ENCODE results near the genes GJA8 and VPS45.

- PRO-cap: no peak
- RAMPAGE, long total RNA, 4 experiments: no peak in any of the 4 experiments
Measured at GRCh38 chr1:147833040-147833750, 69.4 kb upstream of the GJA8 start.

DNA sequence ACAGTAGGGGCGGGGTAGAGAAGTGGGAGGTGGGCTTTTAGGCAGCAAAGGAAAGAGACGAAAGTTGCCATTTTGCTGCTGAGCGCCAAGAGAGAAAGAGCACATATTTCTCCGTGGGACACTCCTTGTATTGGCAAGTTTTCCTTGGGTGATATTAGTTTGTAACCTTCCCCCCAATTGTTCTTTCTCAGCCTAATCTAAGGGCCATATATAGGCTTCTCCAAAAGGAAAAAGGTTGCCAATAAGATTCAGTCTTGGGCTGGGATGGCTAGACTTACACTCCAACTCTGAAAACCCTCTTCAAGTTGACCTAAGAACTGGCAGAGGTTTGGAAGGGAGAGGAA is at the start of gene GJA8:
Gene GJA8 (plus strand): TSS at position 67 of the 344 bp plus-strand sequence.
- PRO-cap: no peak
- RAMPAGE, long total RNA, 4 experiments: no peak in any of the 4 experiments

GRCh38 chr1:148150148-148150506 is 2.0 kb downstream of the NBPF11 start:
- PRO-cap: no peak
- RAMPAGE, long total RNA, 4 experiments: no peak in any of the 4 experiments

- PRO-cap: no peak
- RAMPAGE, long total RNA, 4 experiments: no peak in any of the 4 experiments
Measured at GRCh38 chr1:148155286-148156312, 3.5 kb upstream of the NBPF11 start.

DNA sequence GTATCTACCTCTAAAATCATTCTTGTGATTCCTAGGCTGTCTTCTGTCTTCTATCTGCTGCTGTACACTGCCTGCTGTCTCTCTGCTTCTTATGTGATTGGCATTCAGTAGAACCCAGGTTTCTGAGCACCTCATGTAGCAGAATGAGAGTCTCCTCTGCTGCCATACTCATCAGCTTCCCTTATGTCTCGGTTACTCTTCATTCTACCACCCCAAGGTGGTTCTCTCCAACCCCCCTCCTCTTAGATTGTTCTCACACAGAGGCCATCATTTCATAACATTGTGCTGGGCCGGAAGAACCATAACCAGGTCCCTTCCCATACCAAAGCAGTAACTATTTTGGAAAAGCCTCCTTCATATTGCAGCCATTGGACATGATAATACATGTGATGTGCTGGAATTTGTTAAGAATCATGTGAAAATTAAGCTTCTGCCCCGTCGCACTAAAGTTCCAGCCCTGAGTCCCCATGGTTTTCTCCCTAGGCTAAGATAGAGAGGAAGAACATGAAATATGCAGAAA is 54.9 kb downstream of the PPIAL4G start:
- PRO-cap: no peak
- RAMPAGE, long total RNA, 4 experiments: start-site peak on the minus strand in 2 of 4 experiments, centred at positions 291 to 295 of the sequence, 14 to 25 reads per replicate

GRCh38 chr1:148458178-148458916 is 24.8 kb downstream of the PPIAL4G start:
- PRO-cap: no peak
- RAMPAGE, long total RNA, 4 experiments: no peak in any of the 4 experiments

GRCh38 chr1:148916714-148917334 is 72.6 kb downstream of the PDE4DIP start:
- PRO-cap: no peak
- RAMPAGE, long total RNA, 4 experiments: no peak in any of the 4 experiments

GRCh38 chr1:148952741-148953326 is 108.6 kb downstream of the PDE4DIP start:
- PRO-cap: no peak
- RAMPAGE, long total RNA, 4 experiments: no peak in any of the 4 experiments

- PRO-cap: unidirectional peak, minus-strand start at chr1:149162944
- RAMPAGE, long total RNA, 4 experiments: no peak in any of the 4 experiments
Measured at GRCh38 chr1:149162775-149163020, 59.3 kb upstream of the NBPF9 start.

DNA sequence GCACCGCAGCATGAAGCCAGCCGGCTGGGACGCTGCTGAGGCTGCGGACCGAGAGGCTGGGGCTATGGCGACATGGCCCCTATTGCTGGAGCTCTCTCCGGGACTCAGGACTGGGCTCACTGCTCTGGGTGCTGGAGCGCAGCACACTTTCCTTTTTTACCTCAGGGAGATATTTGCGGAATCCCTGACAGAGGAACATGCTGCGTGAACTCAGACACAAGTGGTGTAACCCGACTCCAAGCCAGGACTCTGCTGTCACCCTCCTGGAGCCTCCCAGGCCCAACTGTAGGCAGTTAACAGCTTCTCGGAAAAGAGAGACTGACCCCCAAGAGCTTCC is 137.2 kb upstream of the NBPF9 start:
- PRO-cap: no peak
- RAMPAGE, long total RNA, 4 experiments: no peak in any of the 4 experiments

DNA sequence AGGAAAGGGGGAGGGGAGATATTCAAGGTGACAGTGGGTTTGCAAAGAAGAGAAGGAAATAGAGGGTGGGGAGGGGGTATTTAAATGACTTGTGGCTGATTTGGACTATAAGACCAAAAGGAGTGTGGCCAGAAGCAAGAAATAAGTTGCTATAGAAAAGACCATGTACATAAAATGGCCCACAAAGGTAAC is 137.5 kb upstream of the NBPF9 start:
- PRO-cap: no peak
- RAMPAGE, long total RNA, 4 experiments: no peak in any of the 4 experiments

- PRO-cap: no peak
- RAMPAGE, long total RNA, 4 experiments: no peak in any of the 4 experiments
Measured at GRCh38 chr1:149841656-149842421, 711 bp downstream of the H2AC18 start.

DNA sequence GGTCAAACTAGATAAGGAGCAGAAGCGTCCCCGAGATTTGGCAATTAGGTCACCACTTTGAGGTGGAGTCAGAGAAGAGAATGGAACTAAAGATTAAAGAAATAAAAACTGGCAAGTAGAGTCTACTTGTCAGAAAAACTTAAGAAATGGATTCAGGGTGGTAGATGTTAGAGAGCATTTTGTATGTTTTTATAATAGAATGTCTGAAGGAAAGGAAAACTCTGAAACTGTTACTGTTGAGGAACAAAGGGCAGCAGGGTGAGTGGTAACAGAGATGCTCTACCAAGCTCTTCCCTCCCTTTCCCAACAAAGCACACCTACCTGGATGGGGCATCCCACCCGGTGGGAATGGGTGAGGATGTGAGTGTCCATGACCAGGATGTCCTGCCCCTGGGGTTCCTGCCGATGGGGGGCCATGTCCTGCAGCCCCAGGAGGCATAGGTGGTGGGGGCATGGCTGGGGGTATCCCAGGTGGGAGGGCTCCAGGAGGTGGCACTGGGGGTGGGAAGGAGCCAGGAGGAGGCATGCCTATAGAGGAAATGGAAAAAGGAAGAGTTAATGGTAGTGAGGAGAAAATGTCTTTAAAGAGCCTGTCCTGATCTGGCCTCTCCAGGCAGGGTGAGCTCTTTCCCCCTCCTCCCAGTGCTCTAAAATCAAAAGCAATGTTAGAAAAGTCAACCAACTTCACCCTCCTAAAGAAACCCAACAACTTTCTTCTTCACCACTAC is 1.9 kb downstream of the SF3B4 start:
- PRO-cap: no peak
- RAMPAGE, long total RNA, 4 experiments: no peak in any of the 4 experiments

GRCh38 chr1:150022360-150022765 is 11.8 kb upstream of the OTUD7B start:
- PRO-cap: no peak
- RAMPAGE, long total RNA, 4 experiments: no peak in any of the 4 experiments

GRCh38 chr1:150067064-150068231 is at the start of gene VPS45:
Gene VPS45, plus strand, starts transcription at chr1:150067776.
- PRO-cap: bidirectional peak, plus-strand start at chr1:150067343, minus-strand start at chr1:150067127; bidirectional peak, plus-strand start at chr1:150067811, minus-strand start at chr1:150067653
- RAMPAGE, long total RNA, 4 experiments: start-site peak on the plus strand in 3 of 4 experiments, at chr1:150067735-150067814 at its widest, 94 to 361 reads per replicate; start-site peak on the minus strand in 2 of 4 experiments, at chr1:150067608-150067702 at its widest, 7 to 25 reads per replicate

DNA sequence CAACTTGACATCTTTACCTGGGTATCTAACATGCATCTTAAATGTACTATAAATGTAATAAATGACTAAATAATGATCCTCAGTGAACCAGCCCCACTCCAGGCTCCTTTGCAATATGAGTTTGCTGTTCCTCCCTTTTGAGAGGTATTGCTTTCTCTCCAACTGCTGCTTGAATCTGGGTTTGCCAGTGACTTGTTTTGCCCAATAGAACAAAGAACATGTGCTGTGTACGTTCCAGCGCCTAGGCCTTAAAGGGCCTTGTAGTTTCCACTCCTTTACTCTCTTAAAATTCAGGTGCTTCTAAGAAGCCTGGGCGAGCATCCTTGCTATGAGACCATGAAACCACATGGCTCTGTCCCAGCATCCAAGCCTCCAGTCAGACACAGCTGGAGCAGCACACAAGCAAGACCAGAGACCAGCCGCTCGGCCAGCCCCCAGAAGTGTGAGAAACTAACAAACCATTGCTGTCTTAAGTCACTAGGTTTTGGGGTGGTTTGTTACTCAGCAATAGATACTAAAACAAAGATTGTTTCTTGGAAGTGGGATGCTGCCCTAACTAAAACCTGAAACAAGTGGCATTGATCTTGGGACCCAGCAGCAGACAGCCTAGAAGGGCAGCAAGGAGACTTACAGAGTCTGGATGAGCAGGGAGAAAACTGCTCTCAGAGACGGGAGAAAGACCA is 15.1 kb downstream of the PLEKHO1 start:
- PRO-cap: no peak
- RAMPAGE, long total RNA, 4 experiments: no peak in any of the 4 experiments

GRCh38 chr1:150165961-150166362 is 16.2 kb downstream of the PLEKHO1 start:
- PRO-cap: no peak
- RAMPAGE, long total RNA, 4 experiments: no peak in any of the 4 experiments

DNA sequence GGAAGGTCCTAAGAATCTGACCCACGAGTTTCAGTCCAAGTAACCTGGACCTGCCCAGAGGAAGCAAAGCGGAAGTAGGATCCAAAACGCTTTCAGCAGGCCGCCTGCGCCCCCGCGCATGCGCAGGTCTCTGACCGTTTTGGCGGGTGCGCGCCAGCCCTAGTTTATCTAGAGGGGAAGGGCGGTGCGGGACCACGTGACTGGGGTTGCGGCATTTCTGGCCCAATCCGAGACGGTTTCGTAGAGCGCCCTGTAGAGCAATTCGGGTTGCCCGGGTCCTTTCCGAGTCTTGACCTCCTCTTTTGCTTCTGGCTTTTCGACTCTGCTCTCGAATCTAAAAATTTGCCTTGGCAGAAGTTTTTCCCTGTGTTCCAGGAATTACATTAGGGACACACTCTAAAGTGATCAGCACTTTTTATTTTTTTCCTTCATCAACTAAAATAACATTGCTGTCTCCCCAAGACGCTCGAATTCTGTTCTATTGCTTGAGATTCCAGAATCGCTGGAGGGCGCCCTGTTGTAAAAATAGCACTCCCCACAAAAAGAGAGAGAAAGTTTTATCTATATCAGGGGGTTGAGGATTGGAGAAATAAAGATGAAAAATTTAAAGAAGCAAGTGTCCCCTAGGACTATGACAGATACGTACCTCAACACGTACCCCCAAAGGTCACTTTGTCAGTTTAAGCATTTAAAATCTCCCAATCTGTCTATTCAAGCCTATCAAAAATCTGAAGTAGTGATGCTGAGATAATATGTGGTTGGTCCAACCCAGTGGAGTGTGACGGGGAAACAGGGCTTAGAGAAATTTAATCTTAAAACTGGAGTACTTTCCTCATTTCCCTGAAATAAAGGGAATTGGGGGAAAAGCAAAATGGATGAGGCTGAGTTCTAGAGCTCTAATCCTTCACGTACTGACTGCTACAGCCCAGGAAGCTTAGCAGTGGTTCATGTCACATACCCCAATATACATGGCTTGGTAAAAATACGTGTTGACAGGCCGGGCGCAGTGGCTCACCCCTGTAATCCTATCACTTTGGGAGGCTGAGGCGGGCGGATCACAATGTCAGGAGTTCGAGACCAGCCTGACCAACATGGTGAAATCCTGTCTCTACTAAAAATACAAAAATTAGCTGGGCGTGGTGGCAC is 22.0 kb downstream of the ANP32E start:
- PRO-cap: bidirectional peak, plus-strand start at position 260 of the sequence, minus-strand start at position 94 of the sequence
- RAMPAGE, long total RNA, 4 experiments: no peak in any of the 4 experiments

DNA sequence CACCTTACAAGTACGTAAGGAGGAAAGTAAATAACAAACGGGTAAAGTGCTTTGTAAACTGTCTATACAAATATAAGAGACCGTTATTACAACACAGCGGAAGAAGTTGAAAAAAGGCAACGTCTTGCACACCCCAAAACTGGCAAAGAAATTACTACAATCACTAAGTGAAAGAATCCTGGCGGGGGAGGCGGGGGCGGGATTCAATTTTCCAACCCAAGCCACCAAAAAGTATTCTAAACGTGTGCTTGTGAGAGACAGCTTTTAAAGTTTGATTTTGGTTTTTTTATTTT is 1.9 kb downstream of the ANP32E start:
- PRO-cap: no peak
- RAMPAGE, long total RNA, 4 experiments: no peak in any of the 4 experiments

GRCh38 chr1:150267831-150268188 is 1.0 kb downstream of the APH1A start:
- PRO-cap: no peak
- RAMPAGE, long total RNA, 4 experiments: no peak in any of the 4 experiments